SJSA1 (cell line): ENCODE results near the genes CYP2A7, CYP2S1 and CCDC97.

- RAMPAGE, long total RNA = no peak
Measured at GRCh38 chr19:40442958-40443655, 1.0 kb downstream of the SERTAD3 start.

DNA sequence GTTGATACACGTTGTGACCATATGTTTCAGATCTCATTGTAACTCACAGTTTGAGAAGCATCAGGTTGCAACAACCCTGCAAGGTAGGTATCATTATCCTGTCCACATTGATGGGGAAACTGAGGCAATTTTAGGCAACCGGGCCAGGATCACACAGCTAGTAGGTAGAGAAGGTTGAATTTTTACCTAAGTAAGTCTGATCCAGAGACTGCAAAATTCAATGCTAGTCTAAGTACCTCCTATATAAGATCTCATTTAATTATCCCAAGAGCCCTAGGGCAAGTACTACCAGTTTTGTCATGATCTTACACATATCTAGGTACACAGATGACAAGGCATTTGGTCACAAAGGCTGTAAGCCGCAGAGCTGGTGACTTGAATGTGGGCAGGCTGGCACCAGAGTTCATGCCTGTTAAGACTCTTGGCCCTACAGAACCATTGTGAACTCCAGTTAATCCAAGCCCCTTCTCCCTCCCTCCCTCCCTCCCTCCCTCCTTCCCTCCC, 2.4 kb downstream of the BLVRB start:
- RAMPAGE, long total RNA = no peak

- RAMPAGE, long total RNA = no peak
Measured at GRCh38 chr19:40590535-40591067, 10.6 kb upstream of the LTBP4 start.

DNA sequence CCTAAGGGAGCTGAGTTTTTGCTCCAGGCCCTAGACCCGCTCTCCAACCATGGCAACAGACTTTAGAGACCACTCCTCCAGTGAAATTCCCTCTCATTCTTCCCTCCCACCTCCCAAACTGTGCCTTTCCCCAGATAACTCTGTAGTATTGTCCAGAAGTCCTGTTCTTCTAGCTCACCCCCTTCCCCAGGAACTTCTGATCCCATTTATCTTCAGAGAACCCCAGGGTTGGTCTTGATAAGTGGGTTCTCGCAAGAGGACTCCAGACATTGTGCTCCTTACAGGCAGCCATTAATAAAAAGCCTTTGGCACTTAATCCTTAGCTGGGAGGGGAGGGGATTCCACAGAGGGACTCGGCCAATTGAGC, 1.8 kb downstream of the LTBP4 start:
- RAMPAGE, long total RNA = no peak

DNA sequence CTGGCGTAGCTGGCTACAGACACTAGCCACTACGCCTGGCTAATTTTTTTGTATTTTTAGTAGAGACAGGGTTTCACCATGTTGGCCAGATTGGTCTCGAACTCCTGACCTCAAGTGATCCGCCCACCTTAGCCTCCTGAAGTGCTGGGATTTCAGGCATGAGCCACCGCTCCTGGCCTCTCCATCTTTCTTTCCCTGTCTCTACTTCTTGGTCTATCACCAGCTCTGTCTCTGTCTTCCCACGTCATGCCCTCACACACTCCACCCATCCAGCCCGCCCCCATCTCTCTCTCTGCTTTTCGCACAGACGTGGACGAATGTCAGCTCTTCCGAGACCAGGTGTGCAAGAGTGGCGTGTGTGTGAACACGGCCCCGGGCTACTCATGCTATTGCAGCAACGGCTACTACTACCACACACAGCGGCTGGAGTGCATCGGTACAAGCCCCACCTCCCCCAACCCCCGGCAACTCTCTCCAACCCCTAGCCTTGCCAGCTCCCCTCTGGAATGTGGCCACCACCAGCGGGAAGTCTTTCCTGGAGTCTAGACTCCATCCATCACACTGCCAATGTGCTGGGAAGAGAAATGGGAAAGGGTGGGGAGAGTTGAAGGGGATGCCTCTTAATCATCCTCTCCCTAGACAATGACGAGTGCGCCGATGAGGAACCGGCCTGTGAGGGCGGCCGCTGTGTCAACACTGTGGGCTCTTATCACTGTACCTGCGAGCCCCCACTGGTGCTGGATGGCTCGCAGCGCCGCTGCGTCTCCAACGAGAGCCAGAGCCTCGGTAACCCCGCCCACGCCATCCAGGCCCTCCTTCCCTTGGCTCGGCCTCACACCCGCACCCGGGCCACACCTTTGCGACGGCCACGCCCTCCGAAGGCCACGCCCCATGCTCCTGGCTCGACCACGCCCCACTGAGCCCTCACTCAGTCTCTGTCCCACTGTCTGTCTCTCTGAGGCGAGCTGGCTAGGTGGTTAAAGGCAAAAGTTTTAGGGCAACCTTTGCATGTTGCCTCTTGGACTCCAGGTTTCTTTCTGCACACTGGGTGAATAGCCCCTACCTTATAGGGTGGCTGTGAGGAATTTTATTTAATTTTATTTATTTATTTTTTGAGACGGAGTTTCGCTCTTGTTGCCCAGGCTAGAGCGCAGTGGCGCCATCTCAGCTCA, 22.5 kb downstream of the LTBP4 start:
- RAMPAGE, long total RNA = no peak

- RAMPAGE, long total RNA = no peak
Measured at GRCh38 chr19:40690195-40690493, 307 bp downstream of the NUMBL start.

GRCh38 chr19:40846751-40847567, 3.3 kb downstream of the CYP2A6 start:
- RAMPAGE, long total RNA = no peak

DNA sequence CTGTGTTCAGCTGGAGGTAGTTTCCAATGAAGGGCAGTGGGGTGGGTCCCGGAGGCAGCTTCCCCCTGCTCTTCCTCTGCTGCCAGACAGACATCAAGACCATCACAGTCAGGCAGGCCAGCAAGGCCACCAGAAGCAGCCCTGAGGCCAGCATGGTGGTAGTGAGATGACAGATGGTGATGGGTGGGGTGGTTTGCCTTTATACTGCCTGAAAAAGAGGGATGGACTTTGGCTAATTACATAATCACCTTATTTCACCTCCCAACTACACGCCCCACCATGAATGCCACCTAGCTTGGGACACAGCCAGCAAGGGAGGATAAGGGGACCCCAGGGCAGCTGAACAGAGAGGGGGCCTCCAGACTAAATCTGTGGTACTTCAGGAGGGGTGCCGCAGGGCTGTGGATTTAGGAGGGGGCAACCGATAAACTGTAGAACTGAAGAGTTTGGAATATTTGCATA, at the start of gene CYP2A7:
CYP2A7 (minus strand) TSS at position 175 of the 462 bp plus-strand sequence.
- RAMPAGE, long total RNA = no peak

GRCh38 chr19:40959095-40959477, 32.0 kb upstream of the CYP2B6 start:
- RAMPAGE, long total RNA = no peak

- RAMPAGE, long total RNA = no peak
Measured at GRCh38 chr19:41090014-41090578, 1.8 kb downstream of the CYP2A13 start.

- RAMPAGE, long total RNA = no peak
Measured at GRCh38 chr19:41192691-41193701, at the start of gene CYP2S1. CYP2S1 (plus strand) TSS chr19:41193219.

- RAMPAGE, long total RNA = no peak
Measured at GRCh38 chr19:41238955-41239255, 19.9 kb downstream of the AXL start.

- RAMPAGE, long total RNA = no peak
Measured at GRCh38 chr19:41297584-41298645, 12.1 kb upstream of the CCDC97 start.

DNA sequence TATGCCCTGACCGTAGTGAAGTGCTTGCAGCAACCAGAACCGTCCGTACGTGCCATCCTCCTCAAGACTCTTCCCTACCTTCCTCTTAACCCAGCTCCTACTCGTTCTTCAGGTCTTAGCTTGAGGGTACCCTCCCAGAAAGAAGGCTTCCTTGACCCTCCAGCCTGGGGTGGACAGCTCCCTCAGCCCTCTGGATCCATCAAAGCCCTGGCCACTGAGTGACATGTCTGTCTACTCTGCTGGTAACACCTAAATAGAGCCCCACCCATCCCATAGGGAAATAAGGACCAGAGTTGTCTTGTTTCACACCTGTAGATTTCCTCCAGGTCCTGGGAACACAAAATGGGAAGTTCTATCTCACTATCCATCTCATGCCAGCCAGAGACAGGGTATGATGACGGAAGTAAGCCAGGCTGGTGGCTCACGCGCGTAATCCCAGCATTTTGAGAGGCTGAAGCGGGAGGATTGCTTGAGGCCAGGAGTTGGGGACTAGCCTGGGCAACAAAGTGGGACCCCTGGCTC, 765 bp upstream of the CCDC97 start:
- RAMPAGE, long total RNA = no peak

DNA sequence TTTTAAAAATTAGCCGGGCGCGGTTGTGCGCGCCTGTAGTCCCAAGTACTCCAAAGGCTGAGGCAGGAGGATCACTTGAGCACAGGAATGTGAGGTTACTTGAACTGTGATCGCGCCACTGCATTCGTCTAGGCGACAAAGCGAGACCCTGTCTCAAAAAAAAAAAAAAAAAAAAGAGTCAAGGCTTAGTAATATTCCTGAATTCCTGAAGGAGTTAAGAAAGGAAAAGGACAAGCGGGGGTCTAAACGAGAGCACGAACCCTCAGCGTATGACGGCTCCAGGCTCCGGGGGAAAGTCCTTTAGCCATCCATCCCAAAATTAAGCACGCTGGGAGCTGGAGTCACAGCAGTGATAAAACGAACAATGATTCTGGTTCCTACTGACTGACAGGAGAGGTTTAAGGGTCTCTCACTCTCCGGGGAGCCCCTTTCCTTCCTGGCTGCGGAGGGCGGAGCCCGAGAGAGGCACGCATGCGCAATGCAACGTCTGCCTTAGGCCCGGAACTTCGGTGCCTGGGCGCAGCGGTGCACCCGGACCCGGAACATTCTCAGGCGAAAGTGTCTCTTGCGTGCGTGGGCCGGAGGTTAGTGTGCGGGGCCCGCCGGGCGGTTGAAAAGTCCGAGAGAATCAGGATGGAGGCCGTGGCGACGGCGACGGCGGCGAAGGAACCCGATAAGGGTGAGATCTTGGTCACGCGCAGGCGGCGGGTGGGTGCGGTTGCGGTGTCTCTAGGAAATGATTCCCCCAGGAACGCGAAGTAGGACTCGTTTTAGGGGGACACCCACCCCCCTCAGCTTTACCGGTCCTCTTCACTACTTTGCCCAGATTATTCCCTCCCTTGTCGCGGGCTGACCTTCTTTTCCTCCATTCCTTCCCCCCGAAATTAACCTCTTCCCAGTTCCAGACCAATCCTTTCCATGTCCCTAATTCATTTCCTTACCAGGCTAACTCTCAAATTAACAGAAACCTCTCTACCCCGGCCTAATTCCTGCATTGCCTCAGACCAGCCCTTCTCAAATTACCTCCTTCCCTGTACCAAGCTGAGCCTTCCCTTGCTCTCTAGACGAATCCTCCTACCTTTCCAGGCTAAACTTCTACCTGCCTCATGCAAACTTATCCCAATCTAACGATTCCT, at the start of gene CCDC97:
CCDC97 (plus strand) TSS at position 495 of the 1,136 bp plus-strand sequence.
- RAMPAGE, long total RNA = no peak

DNA sequence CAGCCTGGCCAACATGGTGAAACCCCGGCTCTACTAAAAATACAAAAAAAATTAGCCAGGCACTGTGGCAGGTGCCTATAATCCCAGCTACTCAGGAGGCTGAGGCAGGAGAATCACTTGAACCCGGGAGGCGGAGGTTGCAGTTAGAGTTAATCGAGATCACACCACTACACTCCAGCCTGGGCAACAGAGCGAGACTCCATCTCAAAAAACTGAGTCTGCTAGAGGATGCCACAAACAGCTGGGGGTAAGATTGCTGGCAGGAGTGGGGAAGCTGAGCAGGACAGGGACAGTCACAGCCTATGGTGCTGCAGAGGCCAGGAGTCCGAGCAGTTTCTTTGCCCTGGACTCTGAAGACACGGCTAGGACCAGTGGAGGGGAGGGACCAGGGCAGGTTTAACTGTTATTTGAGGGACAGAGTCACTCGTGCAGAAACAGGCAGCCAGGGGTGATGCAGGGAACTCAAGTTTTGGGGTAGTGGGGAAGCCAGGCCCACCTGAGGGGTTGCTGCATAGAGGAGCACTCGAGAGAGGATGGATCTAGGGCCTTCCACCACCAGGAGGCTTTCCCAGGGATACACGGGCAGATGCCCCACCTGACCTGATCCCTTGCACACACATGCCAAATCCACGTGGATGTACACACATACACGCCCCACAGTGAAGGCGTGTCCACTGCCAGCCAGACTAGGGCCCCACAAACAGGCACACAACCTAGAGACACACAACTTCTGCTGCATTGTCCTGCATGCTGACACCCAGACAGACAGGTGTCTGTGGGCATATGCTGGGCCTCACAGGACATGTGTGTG, 8.5 kb downstream of the CCDC97 start:
- RAMPAGE, long total RNA = no peak

GRCh38 chr19:41338609-41339088, 15.1 kb downstream of the TGFB1 start:
- RAMPAGE, long total RNA = no peak

GRCh38 chr19:41500495-41501088, 57.6 kb downstream of the ERICH4 start:
- RAMPAGE, long total RNA = no peak

DNA sequence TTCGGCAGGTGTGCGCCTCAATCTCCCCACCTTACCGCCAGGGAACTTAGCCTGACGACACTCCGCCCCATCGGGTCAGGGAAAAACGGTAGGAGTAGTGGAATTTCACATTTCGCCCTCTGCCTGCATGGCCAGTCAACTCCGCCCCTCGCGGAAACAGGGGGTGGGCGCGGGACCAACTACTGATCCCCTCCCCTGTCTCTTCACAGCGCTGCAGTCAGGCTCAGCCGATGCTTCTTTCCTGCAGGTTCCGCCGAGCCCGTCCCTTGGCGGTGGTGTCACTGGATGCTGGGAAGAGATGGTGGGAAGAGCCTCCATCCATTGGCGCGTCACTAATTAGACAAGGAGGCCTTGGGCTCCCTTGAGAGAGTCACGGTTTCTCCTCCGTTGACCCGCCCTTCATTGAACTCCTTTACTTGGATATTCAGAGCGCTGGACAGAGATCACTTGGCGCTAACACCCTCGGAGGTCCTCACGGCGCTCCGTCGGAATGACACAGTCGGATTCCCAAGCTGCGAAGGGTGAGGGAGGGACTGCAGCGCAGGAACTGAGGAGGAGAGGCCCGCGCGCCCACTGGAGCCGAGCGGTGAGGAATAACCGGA, 11.4 kb upstream of the CEACAM21 start:
- RAMPAGE, long total RNA = no peak

DNA sequence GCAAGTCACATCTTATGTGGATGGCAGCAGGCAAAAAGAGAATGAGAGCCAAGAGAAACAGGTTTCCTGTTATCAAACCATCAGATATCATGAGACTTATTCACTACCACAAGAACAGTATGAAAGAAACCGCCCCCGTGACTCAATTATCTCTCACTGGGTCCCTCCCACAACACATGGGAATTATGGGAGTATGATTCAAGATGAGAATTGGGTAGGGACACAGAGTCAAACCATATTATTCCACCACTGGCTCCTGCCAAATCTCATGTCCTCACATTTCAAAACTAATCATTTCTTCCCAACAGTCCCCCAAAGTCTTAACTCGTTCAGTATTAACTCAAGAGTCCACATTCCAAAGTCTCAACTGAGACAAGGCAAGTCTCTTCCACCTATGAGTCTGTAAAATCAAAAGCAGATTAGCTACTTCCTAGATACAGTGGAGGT, 24.8 kb downstream of the CEACAM7 start:
- RAMPAGE, long total RNA = no peak